ENCODE measurements around the gene RGMA.

GRCh38 chr15:92648488-92648843 lies 7.1 kb downstream of the FAM174B start:
- RRBS: no CpG with 5 or more reads among the region's 4 CpGs
CAGE:
- cytosol, long polyA plus RNA: no peak
- long polyA plus RNA: no peak
- nucleus, long polyA plus RNA: no peak

DNA sequence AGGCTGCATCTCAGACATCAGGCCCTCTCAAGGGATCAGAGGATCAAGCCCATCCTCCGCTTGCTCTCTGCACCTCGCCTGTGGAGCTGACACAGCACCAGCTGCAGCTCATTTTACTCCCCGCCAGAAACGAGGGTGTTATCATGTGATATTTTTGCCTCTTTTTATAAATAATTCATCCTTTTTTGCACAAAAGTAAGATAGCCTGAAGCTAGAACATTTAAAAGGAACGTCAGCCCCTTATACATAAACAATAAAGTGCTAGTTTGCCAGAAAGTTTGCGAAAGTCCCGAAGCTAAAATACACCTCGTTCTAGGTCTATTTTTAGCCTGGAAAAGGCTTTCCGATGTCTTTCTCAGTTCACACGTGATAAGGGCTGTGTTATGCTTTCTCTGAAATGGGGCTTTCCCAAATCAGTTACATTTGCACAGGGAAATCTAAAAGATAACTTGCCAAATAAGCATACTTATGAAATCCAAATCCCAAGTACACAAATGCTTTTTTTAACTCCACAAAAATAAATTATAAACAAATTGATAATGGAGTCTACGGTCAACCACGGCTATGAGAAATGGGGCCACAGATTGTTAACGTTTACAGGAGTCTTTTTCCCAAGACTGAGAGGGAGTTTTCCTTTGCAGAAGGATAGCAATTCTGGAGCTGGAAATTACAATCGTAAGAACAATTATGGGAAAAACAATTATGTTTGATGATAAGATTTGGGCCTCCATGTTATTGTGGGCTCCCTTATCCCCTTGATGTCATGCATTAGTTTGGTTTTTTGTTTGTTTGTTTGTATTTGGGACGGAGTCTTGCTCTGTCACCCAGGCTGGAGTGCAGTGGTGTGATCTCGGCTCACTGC lies 9.8 kb upstream of the FAM174B start:
- RRBS: no CpG with 5 or more reads among the region's 16 CpGs
CAGE:
- cytosol, long polyA plus RNA: no peak
- long polyA plus RNA: no peak
- nucleus, long polyA plus RNA: no peak

GRCh38 chr15:92667392-92668337 lies 12.1 kb upstream of the FAM174B start:
- RRBS: no CpG with 5 or more reads among the region's 14 CpGs
CAGE:
- cytosol, long polyA plus RNA: no peak
- long polyA plus RNA: no peak
- nucleus, long polyA plus RNA: no peak

DNA sequence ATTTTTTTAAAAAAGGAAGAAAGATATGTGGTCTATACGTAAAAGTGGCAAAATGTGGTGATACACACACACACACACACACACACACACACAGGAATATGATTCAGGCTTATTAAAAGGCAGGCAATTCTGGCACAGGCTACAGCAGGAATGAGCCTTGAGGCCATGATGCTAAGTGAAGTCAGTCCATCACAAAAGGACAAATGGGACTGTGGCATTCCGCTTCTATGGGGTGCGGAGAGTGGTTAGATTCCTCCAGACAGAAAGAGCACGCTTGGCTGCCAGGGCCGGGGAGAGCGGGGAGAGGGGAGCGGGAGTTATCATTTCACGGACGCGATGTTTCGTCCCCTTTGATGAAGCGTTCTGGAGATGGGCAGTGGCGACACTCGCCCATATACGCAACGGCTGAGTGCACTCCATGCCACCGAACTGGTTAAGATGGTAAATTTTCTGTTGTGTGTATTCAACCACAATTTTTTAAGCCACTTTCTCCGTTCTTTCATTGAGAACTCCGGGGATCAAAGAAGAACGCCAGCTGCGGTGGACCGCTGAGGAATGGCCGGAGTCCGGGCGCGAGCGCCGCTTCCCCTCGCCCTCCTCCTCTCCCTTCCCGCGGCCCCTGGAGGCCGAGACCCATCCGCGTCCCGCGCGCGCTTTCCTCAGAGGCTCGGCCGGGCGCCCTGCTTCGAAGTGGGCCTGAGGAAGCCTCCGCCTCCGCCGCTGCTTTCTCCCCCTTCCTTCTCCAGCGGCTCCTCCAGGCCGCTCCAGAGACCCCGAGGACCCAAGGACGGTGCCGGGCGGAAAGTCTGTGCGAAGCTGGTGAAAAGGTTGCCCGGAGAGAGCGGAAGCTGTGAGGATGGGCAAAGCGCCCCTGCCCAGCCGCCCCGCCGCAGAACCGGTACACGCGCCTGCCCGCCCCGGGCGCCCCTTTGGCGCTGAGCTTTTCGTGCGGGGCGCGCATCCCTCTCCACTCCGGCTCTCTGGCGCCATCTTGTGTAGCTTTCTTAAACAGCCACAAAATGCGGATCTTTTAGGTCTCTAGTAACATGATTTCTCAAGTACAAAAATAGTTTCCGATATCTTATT lies 58.8 kb upstream of the FAM174B start:
- RRBS: 2% methylated on average over 33 of the region's 73 CpGs
CAGE:
- cytosol, long polyA plus RNA: no peak
- long polyA plus RNA: no peak
- nucleus, long polyA plus RNA: no peak

DNA sequence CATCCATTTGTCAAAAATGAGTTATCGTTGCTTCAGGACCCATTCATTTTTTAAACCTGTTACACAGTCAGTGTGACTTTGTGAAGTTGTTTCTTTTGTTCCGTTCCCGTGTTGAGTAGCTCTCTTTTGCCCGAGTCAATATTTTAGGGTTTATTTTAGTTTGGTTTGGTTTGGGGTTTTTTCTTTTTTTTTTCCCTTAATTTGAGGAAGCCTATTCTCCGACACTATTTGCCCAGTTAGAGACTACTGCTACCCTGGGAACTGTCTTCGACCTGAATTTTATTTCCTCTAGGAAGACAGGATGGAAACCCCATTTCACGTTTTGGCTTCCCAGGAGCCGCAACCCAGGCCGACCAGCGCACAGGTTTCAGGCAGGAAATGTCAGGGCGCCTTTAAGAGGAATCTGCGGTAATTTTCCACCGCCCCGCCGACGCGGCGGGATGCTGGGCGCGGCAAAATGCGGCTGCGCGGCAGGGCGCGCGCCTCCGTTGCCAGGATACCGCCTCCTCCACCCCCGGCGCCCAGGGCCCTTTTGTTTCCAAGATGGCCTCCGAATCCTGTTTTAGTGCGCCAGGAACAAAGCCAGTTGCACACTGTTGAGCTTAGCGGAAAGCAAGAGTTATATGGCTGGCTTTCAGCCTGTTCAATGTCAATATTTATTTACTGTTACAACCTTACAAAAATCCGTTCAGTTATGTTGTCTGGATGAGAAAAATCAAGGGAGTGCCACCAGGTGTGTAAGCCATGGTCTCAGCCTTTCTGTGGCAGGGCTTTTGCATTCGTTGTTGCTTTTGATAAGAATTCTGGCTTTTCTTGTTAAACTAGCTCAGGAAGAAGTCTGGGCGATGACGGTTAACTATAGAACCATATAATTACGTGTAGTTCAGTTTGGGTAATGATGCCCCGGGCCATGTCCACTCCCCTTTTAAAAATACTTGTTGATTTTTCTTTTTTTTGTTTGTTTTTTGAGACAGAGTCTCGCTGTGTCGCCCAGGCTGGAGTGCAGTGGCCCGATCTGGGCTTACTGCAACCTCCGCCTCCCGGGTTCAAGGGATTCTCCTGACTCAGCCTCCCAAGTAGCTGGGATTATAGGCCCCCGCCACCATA lies 79.8 kb upstream of the CHD2 start:
- RRBS: no CpG with 5 or more reads among the region's 45 CpGs
CAGE:
- cytosol, long polyA plus RNA: no peak
- long polyA plus RNA: no peak
- nucleus, long polyA plus RNA: no peak

- RRBS: no CpG with 5 or more reads among the region's 8 CpGs
CAGE:
- cytosol, long polyA plus RNA: no peak
- long polyA plus RNA: no peak
- nucleus, long polyA plus RNA: no peak
These were observed 18.9 kb upstream of the CHD2 start for GRCh38 chr15:92881023-92881726.

- RRBS: no CpG with 5 or more reads among the region's 9 CpGs
CAGE:
- cytosol, long polyA plus RNA: no peak
- long polyA plus RNA: no peak
- nucleus, long polyA plus RNA: no peak
These were observed 910 bp downstream of the CHD2 start for GRCh38 chr15:92900945-92901522.

DNA sequence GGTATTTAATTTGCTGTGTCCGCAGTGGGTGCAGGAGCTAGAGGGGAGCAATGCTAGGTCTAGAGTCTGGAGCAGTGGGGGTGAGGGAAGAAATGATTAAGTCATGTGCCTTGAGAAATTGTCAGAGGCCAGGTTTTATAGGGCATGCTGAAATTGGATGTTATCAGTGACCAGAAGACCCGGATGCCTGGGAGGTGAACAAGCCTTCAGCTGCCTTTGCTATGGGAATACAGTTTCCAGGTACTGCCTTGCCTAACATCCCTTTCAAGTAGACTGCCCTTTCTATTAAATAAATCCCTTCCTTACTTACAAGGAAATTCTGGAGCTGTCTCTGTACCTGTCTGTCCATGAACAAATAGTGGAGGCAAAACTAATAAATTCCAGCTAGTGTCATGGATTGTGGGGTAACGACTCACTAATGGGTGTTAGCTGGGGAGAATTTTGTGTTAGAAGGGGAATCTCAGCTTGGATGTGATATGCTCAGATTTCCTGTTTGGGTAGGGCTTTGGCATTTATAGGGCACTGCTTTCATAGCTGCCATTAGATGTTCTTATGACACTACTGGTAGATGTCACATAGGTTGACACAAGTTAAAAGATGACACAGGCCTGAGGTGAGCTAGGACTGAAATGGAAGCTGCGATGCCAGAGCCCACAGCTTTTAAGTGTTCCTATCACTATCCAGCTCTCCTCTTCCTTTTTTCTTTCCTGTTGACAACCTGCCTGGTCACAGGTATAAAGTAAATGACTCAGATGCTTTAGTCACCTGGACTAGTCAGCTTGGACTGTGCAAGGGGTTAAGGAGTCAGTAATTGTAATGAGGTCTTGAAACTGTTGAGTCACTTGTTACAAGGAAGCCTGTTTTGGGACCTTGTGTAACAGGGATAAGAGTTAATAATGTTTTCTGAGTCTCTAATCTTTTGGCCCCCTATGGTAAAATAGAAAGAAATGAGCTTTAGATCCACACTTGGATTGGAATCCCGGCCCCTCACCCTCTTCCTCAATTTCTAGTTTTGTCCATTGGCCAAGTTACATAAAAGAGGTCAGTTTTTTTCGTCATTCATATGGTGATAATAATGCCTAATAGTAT lies 21.4 kb downstream of the CHD2 start:
- RRBS: no CpG with 5 or more reads among the region's 6 CpGs
CAGE:
- cytosol, long polyA plus RNA: no peak
- long polyA plus RNA: no peak
- nucleus, long polyA plus RNA: no peak

DNA sequence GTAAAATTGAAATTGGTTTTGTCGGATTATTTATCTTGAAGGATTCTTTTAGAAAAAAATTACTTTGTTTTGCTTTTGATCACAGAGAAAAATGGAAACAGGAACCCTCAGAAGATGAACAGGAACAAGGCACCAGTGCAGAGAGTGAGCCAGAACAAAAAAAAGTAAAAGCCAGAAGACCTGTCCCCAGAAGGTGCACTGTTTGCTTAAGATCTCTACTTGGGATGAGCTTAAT lies 37.2 kb downstream of the CHD2 start:
- RRBS: no CpG with 5 or more reads among the region's 1 CpG
CAGE:
- cytosol, long polyA plus RNA: no peak
- long polyA plus RNA: no peak
- nucleus, long polyA plus RNA: no peak

- RRBS: no CpG with 5 or more reads among the region's 1 CpG
CAGE:
- cytosol, long polyA plus RNA: no peak
- long polyA plus RNA: no peak
- nucleus, long polyA plus RNA: no peak
These were observed 80.4 kb downstream of the CHD2 start for GRCh38 chr15:92980544-92980938.

- RRBS: 1% methylated on average over 54 of the region's 110 CpGs
CAGE:
- cytosol, long polyA plus RNA: start-site peak on the minus strand at chr15:93089158-93089305, 71 reads
- long polyA plus RNA: start-site peak on the minus strand at chr15:93089177-93089514, 48 and 45 reads in 2 replicates
- nucleus, long polyA plus RNA: start-site peak on the minus strand at chr15:93089200-93089310, 34 reads; start-site peak on the plus strand at chr15:93089415-93089470, 20 reads
These were observed at the start of gene RGMA for GRCh38 chr15:93088732-93089597. Gene RGMA, minus strand, starts transcription at chr15:93089211.

DNA sequence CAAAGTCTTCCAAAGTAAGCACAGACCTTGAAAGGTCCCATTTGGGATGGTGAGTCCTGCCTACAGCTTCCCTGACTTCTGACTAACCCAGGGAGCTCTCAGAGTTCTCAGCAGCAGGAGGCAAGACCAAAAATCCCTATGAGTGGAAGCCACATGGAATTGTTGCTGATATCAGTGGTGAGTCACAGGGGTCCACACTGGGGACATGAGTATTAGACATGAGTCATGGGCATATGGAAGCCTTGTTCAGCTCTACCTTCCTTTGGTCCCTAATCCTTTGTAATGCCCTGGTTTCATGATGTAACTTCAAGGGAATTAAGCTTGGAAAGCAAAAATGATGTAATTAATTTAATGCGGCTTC lies 176.0 kb upstream of the RGMA start:
- RRBS: no CpG with 5 or more reads among the region's 1 CpG
CAGE:
- cytosol, long polyA plus RNA: no peak
- long polyA plus RNA: no peak
- nucleus, long polyA plus RNA: no peak

DNA sequence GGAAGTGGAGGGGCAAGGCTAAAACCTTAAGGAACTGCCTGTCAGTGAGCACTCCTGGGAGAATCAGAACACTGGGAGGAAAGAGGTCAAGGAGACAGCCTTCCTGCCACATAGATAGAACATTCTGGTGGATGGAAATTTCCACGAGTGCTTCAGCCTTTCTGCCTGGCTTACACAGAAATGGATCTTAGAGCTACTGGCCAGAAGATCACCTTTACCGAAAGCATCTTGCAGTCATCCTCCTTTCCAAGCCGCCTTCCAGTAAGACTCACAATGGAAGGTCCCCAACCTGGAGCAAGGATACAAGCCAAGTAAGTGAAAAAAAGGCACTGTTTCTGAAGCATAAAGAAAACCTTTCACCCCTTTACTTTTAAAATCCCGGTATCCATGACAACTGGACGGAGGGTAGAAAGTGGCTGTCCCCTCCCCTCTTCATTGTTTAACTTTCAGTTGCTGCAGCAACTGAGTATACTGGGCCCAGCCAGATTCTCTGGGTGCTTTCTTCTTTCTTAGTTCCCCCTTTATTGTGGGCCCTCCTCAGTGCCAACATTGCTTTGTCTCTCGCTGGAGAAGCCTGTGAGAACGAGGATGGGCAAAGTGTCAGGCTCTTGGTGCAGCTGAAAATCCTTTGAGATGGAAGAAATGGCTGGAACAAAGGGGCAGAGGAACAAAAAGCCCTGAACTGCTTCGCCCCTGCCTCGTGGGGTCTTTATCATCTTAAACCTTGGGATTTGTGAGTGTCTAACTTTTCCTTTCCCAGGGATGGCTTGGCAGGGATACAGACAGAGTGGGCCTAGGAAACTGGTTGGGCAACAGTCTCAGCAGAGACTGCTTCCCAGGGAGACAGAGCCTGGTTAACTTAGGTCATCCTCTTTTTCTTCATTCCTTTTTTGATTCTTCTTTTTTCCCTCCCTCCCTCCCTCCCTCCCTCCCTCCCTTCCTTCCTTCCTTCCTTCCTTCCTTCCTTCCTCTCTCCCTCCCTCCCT lies 223.9 kb upstream of the RGMA start:
- RRBS: no CpG with 5 or more reads among the region's 9 CpGs
CAGE:
- cytosol, long polyA plus RNA: no peak
- long polyA plus RNA: no peak
- nucleus, long polyA plus RNA: no peak

DNA sequence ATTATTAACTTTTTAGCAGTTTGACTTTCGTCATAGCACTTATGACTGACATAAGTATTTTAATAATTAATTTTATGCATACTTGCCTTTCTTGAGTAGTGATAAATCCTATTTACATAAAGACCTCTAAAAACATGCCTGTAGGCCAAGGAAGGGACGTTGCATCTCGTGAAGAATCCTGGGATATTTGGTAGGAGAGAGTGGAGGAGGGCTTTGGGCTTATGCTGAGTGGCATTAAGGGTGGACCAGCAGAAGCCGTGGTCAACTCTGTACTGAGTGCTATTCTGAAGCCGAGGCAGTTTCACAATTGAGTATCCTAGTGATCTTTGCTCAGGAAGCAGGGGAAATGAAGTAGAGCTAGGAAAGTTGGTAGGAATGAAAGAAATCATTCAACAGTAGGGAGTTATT lies 24.1 kb downstream of the MCTP2 start:
- RRBS: no CpG with 5 or more reads among the region's 5 CpGs
CAGE:
- cytosol, long polyA plus RNA: no peak
- long polyA plus RNA: no peak
- nucleus, long polyA plus RNA: no peak

- RRBS: no CpG with 5 or more reads among the region's 5 CpGs
CAGE:
- cytosol, long polyA plus RNA: no peak
- long polyA plus RNA: no peak
- nucleus, long polyA plus RNA: no peak
These were observed 124.5 kb downstream of the MCTP2 start for GRCh38 chr15:94355718-94356306.

- RRBS: no CpG with 5 or more reads among the region's 39 CpGs
CAGE:
- cytosol, long polyA plus RNA: no peak
- long polyA plus RNA: no peak
- nucleus, long polyA plus RNA: no peak
These were observed 624.2 kb downstream of the MCTP2 start for GRCh38 chr15:94855342-94856102.

- RRBS: no CpG with 5 or more reads among the region's 4 CpGs
CAGE:
- cytosol, long polyA plus RNA: no peak
- long polyA plus RNA: no peak
- nucleus, long polyA plus RNA: no peak
These were observed 898.2 kb downstream of the MCTP2 start for GRCh38 chr15:95129584-95130003.

- RRBS: no CpG with 5 or more reads among the region's 4 CpGs
CAGE:
- cytosol, long polyA plus RNA: no peak
- long polyA plus RNA: no peak
- nucleus, long polyA plus RNA: no peak
These were observed 1045.5 kb upstream of the NR2F2 start for GRCh38 chr15:95284897-95285553.

DNA sequence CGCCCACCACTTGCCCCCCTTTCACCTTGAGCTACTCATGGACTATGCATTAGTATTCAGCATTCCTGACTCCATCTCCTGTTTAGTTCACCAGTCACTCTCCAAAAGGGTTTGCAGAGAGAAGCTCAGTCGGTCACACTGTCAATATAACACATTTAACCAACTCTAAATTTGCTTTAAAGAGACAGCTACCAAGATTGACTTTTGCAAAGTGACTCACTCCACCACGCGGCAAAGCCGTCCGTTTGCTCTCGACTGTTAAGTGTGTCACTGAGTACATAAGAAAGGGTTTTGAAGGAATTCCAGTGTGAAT lies 1006.8 kb upstream of the NR2F2 start:
- RRBS: no CpG with 5 or more reads among the region's 7 CpGs
CAGE:
- cytosol, long polyA plus RNA: no peak
- long polyA plus RNA: no peak
- nucleus, long polyA plus RNA: no peak

- RRBS: no CpG with 5 or more reads among the region's 3 CpGs
CAGE:
- cytosol, long polyA plus RNA: no peak
- long polyA plus RNA: no peak
- nucleus, long polyA plus RNA: no peak
These were observed 859.3 kb upstream of the NR2F2 start for GRCh38 chr15:95471096-95471663.